B cell (primary cell): Measurements from ENCODE around the genes IL1R2 and IL1RL2.

DNA sequence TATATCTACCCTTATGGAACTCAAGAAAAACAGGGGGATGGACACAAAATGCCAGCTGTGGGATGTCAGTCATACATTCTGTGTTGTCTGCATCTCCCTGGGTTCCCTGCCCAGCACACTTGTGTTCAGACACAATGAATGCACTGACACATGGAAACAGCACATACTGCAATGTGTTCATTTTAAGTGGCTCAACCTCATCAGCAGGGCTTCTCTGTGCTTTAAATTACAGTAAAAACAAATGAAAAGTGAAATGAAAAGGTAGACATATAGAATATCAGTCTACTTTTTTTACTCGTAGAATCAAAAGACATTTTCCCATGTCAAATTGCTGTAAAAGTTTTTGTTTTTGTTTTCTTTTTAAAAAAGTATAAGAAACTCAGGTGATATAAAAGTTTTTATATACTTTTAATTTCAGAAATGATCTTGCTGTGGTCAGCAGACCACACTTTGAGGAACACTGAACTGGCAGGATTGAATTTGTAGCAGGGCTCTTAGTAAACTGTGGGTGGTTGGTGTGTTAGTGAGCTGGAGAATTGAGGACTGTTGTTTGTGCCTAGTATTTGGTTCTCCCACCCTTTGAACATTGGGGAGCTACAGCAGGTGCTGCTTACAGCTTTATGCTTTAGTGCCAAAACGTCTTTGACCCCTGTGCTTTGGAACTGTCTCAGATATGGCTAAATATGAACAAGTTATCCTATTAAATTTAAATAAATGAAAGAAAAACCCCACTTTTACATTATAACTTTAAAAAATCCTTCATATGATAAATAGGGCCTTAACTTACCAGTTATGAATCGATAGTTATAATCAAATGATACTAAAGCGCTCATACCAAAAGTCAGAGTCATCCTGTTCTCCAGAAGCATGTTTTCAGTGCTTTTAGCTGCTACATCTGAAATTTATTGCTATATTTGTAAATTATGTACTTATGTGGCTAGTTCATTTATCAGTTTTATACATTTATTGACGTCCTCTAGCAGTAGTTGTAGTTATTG, 8.1 kb downstream of the MAP4K4 start:
- PRO-cap: no peak
- CAGE, long polyA plus RNA: no peak

DNA sequence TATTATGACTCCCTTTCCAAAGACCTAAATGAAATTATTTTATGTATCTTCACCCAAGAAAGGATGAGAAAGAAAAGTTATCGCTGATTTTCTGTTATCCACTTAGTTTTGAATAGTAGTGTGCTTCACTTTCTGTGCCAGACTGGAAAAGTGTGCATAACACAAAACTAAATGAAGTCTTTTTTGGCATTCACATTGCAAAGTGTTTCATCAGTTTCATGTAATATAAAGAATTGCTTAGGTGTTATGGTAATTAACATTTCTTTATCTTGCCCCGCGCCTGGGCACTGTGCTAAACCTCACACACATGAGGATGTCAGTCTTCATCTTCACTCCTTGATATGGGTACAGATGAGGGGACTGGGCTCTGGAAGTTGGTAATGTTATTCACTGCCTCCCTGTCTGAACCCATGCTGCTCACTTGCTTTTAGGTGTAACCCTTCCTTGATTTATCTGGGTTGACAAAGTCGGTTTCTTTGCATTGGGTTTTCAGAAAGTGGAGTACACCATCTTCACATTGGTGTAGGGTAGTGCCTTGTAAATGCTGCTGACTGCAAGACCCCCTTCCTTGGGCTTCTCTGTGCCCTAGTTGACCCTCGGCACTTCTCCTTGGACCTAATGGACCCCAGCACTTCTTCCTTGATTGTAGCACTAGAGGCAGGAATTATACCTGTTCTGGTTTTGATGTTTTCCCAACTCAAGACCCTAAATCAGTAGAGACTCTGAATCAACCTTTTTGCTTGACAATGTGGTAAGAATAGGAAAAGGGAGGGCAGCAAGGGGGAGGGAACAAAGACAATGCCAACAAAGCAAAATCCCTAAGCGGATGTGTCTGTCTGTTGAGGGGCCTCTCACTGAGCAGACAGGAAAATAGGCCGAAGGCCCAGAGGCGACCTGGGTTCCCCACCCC, 75.2 kb downstream of the MAP4K4 start:
- PRO-cap: no peak
- CAGE, long polyA plus RNA: no peak

- PRO-cap: no peak
- CAGE, long polyA plus RNA: no peak
These were observed 134.0 kb downstream of the MAP4K4 start for GRCh38 chr2:101831180-101832188.

DNA sequence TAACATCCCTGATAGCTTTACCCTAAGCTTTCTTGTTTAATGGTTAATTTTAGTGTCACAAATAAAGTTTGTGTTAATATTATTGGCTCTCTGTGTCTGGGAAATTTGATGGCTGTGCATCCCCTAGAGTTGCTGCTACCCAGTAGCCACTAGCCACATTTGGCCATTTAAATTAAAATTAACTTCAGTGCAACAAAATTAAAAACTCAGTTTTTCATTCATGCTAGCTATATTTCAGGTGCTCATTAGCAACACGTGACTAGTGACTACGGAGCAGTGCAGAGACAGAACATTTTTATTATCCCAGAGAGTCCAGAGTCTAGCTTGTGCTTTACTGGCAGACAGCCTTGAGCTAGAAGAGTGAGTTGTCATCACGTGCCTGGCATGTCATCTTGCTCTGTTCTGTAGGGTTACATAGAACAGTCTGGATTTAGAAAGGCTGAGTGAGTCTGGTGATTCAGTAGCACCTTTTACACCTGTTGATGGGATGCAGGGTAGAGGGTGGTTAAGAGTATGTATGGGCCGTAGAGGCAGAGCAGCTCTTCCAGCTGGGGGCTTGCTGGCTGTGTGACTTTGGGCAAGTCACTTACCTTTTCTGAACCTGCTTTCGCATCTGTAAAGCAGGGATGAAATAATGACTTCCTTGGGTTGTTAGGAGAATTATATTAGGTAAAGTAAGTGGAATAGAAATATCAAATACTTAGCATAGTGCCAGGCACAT, 136.9 kb upstream of the IL1R2 start:
- PRO-cap: no peak
- CAGE, long polyA plus RNA: no peak

DNA sequence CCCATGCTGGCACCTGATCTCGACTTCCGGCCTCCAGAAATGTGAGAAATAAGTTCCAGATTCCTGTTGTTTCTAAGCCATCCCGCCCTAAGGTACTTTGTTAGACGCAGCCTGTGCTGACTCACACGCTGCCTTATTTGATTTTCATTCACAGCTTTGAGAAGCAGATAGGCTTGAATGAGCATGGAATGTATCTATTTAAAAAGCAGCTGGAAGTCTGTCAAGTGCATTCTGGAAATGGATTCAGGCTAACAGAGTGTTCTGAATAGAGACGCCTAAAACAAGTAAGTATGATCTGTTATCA, 8.3 kb upstream of the IL1R2 start:
- PRO-cap: no peak
- CAGE, long polyA plus RNA: no peak

- PRO-cap: no peak
- CAGE, long polyA plus RNA: no peak
These were observed at the start of gene IL1R2 for GRCh38 chr2:101991710-101992943. Gene IL1R2, plus strand, starts transcription at chr2:101991960.

DNA sequence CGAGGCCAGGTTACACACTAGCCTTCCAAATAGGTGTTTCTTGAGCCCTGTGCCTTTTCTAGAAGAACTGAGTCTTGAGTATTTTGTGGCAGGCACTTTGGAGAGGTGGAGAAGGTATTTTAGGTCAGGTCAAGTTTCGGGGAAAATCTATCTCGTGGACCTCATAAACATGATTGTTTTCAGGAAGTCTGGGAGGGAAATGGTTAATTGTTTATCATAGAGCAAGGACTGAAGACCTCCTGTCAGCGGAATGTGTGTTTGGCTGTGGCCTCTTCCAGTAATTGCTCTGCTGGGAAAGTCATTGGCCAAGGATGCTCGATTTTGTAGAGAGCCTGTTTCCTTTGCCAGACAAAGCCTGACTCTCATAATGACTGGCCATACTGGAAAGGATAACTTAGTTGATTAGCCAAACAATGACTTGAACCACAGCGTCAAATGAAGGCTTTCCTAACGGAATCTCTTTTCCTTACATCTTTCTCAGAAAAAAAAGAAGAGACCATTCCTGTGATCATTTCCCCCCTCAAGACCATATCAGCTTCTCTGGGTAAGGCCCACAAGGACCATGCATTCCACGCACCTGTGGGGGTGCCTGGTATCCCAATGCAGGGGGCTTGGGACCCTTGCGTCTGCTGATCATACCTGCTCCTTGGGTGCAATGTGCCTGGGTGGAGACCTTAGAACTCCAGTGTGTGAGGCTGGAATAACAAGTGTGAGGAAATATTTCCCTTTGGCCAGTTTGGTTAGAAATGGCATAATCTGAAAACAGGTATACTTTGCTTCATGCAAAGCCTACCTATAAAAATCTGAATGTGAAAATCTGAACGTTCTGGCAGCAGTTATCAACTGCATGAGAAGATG, 30.2 kb downstream of the IL1R2 start:
- PRO-cap: no peak
- CAGE, long polyA plus RNA: no peak

GRCh38 chr2:102033342-102033871, 41.6 kb downstream of the IL1R2 start:
- PRO-cap: no peak
- CAGE, long polyA plus RNA: no peak

- PRO-cap: no peak
- CAGE, long polyA plus RNA: no peak
These were observed 49.6 kb downstream of the IL1R2 start for GRCh38 chr2:102041385-102041749.

DNA sequence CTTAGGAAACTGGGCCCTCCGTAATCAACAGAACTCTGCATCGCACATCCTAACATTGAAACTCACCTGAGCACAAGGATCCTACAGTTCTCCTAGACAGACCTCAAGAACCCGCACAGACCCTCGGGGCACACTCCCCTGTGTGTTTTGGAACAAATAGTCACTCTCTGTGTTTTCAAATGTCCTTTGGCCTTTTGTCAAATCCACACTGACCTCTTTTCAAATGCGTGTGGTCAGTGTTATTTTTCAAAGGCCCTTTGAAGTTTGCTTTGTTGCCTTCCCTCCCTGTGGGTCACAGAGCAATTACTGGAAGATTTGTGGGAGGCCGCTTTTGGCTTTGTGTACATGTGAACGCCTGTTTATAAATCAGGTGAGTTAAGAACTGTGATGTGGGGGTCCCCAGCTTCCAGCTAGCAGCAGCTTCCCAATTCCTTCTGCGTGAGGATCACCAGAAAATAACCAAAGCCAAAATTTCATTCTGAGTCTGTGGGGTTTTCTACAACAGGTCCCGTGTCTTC, 66.1 kb downstream of the IL1R2 start:
- PRO-cap: no peak
- CAGE, long polyA plus RNA: no peak

- PRO-cap: no peak
- CAGE, long polyA plus RNA: no peak
These were observed 74.1 kb downstream of the IL1R2 start for GRCh38 chr2:102065653-102066394.

- PRO-cap: no peak
- CAGE, long polyA plus RNA: no peak
These were observed 36.5 kb upstream of the IL1R1 start for GRCh38 chr2:102105914-102106608.

- PRO-cap: no peak
- CAGE, long polyA plus RNA: no peak
These were observed 27.7 kb upstream of the IL1R1 start for GRCh38 chr2:102114884-102115216.

DNA sequence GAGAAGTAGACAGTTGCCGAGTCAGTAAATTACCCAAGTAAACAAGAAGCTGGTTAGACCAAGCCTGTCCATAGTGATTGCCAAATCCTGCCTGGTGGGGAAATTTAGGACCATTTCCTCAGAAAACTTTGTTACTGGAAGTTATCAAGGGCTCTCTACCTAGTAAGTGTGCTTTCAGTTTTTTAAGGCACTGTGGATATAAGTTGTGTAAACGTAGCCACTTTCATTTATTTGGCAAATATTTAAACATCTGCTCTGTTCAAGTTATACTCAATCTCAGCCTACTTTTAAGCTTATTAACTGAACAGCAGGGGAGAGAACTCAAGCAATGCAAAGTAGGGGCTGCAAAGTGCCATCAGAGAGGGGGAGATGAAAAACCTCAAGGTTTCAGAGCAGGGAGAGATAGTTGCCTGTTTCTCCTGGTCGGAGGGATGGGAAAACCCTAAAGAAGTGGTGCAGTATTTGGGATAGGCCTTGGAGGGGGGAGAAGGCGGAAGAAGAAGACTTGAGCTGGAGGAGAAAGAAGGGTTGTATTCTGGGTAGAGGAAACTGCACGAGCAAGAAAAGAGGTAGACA, 27.2 kb upstream of the IL1R1 start:
- PRO-cap: no peak
- CAGE, long polyA plus RNA: no peak

GRCh38 chr2:102117599-102118093, 24.9 kb upstream of the IL1R1 start:
- PRO-cap: no peak
- CAGE, long polyA plus RNA: no peak

DNA sequence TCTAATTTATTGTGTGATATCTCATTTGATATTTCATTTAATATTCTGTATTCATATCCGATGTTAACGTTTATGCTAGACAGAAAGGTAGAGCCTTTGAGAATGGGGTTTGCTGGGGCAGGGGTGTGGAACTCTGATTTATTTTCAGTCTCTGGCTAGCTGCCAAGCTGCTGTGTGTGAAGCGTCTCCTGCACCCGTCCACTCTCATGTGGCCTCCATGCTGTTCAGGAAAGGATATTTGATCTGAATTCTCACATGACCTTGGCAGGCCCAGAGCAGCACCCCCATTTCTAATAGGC, 1.5 kb downstream of the IL1R1 start:
- PRO-cap: no peak
- CAGE, long polyA plus RNA: no peak

- PRO-cap: no peak
- CAGE, long polyA plus RNA: no peak
These were observed at the start of gene IL1RL2 for GRCh38 chr2:102186620-102187289. Gene IL1RL2, plus strand, starts transcription at chr2:102187023.

DNA sequence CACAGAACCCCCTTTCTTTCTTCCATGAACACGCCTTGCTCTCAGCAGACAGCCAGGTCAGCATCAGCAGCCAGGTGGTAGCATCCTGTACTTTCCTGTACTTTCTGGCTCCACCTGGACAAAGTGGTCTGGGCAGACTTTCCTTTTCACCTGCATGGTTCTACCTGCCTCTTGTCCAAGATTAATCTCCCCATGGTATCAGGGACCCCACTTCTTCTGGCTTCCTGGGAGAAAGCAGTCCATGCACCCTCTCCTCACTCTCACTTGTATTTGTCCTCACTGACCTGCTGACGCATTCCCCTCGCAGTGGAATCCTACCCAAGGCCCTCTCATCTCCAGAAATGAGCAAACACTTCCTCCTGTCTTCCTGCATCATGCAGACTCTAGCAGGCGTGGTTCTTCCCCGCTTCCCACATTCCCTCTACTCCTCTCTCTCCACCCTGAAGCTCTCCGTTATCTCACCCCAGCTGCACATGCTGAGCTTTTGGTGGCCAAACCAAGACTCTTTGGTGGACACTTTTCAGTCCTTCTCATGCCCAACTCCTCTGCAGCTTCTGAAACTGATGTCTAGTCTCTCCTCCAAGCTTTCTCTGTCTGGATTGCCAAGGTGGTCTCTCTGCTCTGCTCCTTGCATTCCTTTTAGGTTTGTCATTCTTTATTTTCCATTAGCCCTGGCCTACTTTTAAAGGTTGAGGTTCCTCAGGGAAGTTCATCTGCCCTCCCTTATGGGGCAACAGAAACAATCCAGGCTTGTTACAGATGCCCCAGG, 1.1 kb upstream of the IL18RAP start:
- PRO-cap: no peak
- CAGE, long polyA plus RNA: no peak

- PRO-cap: no peak
- CAGE, long polyA plus RNA: no peak
These were observed 18.0 kb downstream of the SLC9A2 start for GRCh38 chr2:102637269-102637845.

DNA sequence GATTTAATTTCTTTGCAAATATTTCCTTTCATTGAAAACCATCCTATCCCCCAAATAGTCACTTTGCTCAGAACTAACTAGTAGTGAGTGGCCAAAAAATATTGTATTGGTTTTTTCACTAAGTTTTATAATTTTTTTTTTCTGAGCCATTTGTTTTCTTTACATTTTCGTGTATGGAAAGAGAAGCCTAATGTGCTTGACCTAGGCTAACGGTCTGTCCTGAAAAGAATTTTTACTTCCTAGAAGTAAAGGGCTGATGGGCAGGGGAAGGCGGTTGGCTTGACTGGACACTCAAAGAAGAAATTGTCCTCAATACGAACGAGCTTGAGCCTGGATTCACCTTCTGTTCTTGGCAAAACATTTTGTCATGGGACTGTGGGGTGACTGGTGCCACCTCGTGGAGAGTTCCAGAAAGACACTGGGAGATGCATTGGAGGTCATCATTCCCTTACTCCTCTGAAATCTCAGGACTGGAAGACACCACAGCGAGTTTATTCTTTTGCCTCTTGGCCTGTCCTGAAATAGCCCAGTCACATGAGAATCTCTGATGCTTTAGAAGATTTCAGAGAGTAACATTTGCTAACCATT, 44.3 kb downstream of the TMEM182 start:
- PRO-cap: no peak
- CAGE, long polyA plus RNA: no peak